Epidermal melanocyte (primary cell): Measurements from ENCODE around the gene TRMT61A.

DNA sequence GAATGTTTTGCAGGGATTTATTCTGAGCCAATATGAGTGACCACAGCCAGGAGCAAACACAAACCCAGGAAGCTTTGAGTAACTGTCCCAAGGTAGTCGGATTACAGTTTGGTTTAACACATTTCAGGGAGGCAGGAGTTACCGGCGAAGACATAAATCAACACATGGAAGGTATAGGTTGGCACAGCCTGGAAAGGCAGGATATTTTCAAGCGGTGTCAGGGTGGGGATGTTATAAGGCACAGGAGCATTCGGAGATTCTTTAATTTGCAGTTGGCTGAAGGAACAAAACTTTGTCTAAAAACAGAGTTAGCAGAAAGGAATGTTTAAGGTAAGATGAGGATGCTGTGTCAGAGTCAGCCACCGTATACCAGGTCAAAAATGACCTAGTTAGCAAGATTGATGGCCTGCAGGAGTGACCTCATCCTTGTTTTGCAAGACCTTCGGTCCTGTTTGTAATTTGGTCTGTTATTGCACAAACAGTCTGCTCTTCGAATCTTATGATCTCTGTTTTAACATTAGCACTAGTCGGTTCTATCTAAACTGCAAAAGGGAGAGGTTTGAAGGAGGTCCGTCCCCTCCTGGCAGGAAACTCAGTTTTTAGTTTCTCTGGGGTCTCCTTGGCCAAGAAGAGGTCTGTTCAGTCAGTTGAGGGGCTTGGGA lies 75.4 kb downstream of the TNFAIP2 start:
- RRBS: no CpG with 5 or more reads among the region's 10 CpGs

DNA sequence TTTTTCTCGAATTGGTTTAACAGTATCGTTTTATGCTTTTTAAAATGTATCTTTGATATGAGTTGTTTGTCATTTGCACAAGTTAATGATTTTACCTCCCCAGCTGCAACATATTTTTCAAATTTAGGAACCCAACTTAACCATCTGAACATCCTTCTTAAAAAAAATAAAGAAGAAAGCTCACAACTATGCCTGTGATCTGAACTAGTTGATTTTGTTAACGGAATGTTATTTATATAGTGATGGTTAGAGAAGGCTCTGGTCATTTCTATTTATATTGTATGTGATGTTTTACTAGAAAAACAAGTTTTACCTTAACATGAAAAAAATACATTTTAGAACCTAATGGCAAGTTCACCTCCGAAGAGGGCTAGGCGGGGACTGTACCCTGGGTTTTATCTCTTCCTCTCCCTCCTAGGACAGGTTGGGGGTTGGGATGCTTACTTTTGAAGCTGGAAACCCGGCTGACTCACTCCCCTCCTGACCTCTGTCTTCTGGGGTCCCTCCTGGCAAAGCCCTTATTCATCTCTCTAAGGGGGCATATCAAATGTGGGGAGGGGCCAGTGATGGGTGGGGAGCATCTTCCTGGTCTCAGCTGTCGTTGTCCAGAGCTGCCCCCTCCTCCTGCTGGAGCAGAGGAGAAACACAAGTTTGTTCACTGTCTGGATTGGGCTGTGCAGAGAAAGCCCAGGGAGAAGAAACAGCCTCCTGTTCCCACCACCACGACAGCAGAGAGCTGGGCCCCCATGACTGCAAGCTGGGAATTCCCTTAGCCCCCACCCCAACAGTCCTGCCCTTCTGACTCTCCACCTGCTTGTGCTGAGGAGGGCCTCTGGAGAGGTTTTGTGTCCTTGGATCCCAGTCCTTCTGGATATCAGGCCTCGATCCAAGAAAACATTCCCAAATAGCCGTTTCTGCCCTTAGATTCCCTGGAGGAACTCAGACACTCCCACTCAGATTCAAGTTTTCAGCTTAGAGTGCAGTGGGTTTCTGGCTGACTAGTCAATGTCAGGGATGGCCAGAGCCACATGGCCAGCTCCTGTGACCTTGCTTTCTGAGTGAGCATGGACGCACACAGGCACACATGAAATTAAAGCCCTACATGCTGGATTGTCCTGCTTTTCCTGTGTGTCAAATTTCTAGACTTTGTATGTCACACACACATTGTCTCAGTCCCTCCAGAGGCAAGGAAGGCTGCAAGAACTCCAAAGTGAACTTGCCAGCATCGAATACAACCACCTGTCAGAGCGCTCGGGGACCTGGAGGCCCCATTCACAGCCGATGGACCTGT lies 85.9 kb downstream of the TNFAIP2 start:
- RRBS: no CpG with 5 or more reads among the region's 15 CpGs

DNA sequence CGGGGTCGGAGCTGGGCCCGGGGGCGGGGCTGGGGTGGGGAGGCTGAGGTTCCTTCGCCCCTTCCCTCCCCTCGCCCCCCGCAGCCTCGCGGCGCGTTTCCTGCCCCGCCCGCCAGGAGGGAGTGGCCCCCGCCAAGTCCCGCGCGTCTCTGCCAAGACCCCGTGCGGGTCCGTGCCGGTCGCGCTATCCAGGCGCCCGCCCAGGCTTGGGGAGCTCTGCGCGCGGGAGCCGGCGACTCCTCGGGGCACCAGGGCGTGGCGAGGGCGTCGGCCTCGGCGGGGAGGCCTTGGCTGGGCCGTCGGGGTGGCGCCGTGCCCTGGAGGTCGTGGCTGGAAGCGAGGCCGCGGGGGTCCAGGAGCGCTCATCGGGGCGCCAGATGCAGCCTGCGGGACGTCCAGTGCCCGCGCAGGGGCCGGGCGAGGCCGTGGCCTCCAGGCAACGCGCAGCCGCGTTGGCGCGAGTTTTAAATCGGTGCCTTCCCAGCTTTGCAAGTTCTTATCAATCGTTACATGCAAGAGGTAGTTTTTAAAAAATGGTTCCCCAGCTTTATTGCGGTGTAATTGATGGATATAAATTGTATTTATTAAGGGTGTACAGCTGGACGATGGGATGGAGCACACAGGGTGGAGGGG lies 97.4 kb downstream of the TNFAIP2 start:
- RRBS: 4% methylated on average over 12 of the region's 65 CpGs

DNA sequence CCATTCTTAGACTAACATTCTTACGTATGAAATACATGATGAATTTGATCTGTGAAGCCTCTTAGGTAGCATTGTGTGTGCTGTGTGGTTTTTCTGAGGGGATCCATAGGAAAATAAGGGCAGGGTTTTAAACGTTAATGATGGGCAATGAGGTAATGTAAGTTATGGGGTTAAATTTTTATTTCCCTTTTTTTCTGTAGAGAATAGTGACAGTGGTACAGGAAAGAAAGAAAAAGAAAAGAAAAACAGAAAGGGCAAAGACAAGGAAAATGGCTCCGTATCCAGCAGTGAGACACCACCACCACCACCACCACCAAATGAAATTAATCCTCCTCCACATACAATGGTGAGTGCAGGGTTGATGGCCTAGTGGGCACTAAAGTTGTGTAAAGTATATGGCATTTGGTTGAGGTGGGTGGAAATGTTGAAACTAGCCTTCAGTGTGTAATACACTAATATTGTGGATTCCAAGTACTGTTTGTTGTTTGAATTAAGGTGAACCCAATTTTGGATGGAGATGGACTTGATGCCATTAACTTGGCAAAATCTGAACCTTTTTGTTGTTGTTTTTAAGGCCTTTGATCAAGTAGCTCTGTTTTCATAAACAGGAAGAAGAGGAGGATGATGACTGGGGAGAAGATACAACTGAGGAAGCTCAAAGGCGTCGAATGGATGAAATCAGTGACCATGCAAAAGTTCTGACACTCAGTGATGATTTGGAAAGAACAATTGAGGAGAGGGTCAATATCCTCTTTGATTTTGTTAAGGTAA lies 4.3 kb downstream of the EIF5 start:
- RRBS: no CpG with 5 or more reads among the region's 5 CpGs

GRCh38 chr14:103356096-103356519 lies 22.1 kb downstream of the EIF5 start:
- RRBS: no CpG with 5 or more reads among the region's 5 CpGs

GRCh38 chr14:103483904-103484494 lies 38.6 kb downstream of the CKB start:
- RRBS: no CpG with 5 or more reads among the region's 9 CpGs

DNA sequence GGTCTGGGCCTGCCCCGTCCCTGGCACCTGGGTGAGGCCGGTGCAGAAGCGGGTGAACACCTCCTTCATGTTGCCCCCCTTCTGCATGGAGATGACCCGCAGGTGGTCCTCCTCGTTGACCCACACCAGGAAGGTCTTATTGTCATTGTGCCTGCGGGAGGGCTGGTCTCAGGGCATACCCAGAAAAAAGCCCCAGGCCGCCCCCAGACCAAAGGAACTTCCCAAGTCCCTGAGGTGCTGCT lies 2.3 kb downstream of the CKB start:
- RRBS: 79% methylated on average over 2 of the region's 7 CpGs

GRCh38 chr14:103528866-103529560 lies at the start of gene TRMT61A:
TRMT61A (plus strand) TSS chr14:103529196.
- RRBS: 2% methylated on average over 32 of the region's 64 CpGs

DNA sequence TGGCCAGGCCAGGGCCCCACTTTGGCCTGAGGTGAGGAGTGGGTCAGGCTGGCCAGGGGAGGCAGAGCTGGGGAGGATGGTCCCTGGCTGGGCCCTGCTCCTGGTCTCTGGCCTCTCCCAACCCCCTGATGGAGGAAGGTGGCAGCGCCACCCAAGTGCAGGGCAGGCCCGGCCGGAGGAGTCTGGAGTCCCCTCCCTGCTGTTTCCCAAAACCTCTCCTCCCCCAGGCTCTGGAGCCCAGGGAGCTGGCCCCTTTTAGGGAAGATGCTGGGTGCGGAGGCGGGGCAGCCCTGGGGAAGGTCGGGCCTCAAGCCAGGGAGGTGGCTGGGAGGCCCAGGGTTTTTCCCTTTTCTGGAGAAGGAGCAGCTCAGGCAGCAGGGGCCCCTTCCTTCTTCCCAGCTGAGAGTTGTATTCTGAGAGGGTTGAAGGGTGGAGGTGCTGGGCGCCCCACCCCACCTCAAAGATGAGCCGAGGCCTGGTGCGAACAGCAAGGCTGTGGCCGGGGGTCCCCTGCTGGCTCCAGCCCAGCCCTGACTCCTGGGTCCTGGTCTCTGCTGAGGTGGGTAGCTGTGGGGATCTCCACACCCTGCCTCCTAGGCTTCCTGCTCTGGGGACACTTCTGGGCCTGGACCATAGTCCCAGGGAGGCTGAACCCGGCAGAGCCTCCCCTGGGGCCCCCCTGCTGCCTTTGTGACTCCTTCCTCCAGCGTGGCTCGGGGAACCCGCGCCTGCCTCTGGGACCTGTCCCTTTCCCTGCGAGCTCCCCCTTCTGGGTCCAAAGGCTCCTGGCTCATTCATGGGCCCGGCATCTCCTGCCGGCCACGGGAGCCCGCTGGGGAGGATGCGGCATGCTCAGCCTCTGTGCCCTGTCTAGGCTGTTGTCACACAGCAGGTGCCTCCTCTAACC lies 4.2 kb downstream of the TRMT61A start:
- RRBS: no CpG with 5 or more reads among the region's 21 CpGs

- RRBS: no CpG with 5 or more reads among the region's 14 CpGs
Measured at GRCh38 chr14:103543131-103543689, 14.2 kb downstream of the TRMT61A start.

- RRBS: no CpG with 5 or more reads among the region's 13 CpGs
Measured at GRCh38 chr14:103543690-103544243, 14.8 kb downstream of the TRMT61A start.

GRCh38 chr14:103550421-103551296 lies 11.8 kb downstream of the BAG5 start:
- RRBS: no CpG with 5 or more reads among the region's 22 CpGs

DNA sequence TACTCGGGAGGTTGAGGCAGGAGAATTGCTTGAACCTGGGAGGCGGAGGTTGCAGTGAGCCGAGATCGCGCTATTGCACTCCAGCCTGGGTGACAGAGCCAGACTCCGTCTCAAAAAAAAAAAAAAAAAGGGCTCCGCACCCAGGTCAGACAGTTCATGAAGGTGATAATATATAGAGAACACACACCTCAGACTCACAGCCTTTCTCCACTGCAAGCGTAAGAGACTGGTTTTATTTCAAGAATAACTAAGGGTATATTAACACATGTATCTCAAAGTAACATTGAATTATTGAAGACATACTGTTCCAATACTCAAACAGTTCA lies 6.1 kb downstream of the BAG5 start:
- RRBS: no CpG with 5 or more reads among the region's 8 CpGs

GRCh38 chr14:103558803-103559440 lies 3.5 kb downstream of the BAG5 start:
- RRBS: no CpG with 5 or more reads among the region's 7 CpGs

- RRBS: 2% methylated on average over 17 of the region's 58 CpGs
Measured at GRCh38 chr14:103561781-103562511, 511 bp downstream of the BAG5 start.

DNA sequence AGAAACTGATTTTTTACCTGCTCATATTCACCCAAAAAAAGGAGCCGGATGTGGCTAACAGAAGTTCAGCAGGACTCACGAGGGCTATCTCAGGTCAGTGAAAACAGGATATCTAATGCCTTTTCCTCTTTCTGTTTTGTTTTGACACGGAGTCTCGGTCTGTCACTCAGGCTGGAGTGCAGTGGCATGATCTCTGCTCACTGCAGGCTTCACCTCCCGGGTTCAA lies 30.8 kb downstream of the COA8 start:
- RRBS: no CpG with 5 or more reads among the region's 5 CpGs

DNA sequence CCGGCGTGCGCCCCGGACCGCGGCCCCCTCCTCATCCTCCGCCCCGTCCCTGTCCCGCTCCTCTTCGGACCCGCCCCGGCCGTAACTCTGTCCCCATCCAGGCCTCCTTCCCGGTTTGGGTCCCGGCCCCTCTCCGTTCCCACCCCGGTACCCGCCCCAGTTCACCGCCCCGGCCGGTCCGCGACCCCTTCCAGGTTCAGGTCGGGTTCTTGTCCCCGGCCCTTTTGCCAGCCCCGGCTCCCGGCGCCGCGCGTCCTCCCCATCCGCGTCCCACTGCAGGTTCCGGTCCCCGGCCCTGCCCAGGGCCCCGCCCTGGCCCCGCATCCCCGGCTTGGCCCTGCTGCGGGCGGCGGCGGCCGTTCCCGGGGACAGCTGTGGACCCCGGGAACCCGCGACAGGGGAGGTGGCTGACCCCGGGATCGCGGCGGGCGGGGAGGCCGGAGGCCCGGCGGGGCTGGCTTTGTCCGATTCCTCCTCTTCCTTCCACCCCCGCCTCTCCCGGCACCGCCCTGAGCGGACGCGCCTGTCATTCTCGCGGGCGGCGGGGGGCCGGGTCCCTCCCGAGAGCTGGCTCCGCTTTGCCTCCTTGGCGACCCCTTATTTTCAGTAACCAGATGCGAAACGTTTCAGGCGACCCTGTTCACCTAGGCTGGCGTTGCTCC lies 623 bp downstream of the KLC1 start:
- RRBS: 4% methylated on average over 46 of the region's 74 CpGs

- RRBS: no CpG with 5 or more reads among the region's 16 CpGs
Measured at GRCh38 chr14:103721575-103722220, 6.1 kb downstream of the ZFYVE21 start.

DNA sequence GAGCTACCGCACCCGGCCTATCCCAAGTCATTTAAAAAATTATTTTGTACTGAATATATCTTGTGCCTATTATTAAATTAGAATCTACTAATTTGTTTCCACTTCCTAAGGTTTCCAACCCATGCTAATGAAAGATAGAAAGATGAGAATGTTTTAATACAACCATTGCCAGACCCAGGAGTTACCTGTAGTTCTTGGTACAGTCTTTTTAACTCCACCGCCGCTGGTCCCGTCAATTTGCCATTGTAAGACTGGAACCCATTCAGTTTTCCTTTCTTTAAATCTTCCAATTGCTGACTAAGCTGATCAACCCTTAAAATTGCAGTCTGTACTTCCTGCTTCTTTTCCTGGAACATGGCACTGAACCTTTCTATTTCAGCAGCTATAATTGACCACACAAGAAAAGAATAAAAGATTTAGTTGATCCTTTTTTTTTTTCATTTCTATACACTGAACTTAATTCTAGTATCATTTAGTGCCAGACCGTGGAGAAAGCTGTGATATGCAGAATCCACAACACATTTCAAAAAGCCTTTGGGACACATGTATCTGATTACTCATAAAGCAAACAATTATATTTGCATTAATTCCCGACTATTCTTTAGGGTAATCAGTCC lies 37.3 kb downstream of the ZFYVE21 start:
- RRBS: no CpG with 5 or more reads among the region's 7 CpGs

GRCh38 chr14:103778590-103778984 lies 63.0 kb downstream of the ZFYVE21 start:
- RRBS: no CpG with 5 or more reads among the region's 4 CpGs